Neural crest cell (in vitro differentiated cells): ENCODE measurements around the genes ALOXE3 and KRBA2.

- PRO-cap: no peak
Observed at GRCh38 chr17:7626173-7626847, 1.3 kb downstream of the SAT2 start.

GRCh38 chr17:7809189-7809723, 24.8 kb upstream of the KDM6B start:
- PRO-cap: no peak

- PRO-cap: no peak
Observed at GRCh38 chr17:7834841-7835281, 844 bp downstream of the KDM6B start.

GRCh38 chr17:7838078-7838599, 4.1 kb downstream of the KDM6B start:
- PRO-cap: bidirectional peak, plus-strand start at chr17:7838396, minus-strand start at chr17:7838228

DNA sequence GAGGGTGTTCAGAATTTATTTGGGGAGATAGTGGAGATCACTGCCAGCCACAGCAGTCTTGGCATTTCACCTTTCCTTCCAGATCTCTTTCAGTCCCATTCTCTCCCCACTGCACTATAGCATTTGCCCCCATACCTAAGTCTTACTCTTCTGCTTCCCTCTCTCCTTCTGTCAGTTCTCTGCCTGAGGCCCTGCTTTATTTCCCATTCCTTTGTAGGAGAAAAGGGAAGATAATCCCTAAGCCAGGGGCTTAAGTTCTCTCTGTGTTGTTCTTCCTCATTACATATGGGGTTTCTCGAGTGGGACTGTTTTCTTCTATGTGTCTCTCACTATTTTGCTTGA, 6.4 kb downstream of the KDM6B start:
- PRO-cap: no peak

GRCh38 chr17:7848774-7849832, 5.8 kb upstream of the TMEM88 start:
- PRO-cap: no peak

- PRO-cap: bidirectional peak, plus-strand start at chr17:8016469, minus-strand start at chr17:8016353
Observed at GRCh38 chr17:8015582-8016662, 13.5 kb downstream of the GUCY2D start.

GRCh38 chr17:8016663-8016998, 14.2 kb downstream of the GUCY2D start:
- PRO-cap: no peak

DNA sequence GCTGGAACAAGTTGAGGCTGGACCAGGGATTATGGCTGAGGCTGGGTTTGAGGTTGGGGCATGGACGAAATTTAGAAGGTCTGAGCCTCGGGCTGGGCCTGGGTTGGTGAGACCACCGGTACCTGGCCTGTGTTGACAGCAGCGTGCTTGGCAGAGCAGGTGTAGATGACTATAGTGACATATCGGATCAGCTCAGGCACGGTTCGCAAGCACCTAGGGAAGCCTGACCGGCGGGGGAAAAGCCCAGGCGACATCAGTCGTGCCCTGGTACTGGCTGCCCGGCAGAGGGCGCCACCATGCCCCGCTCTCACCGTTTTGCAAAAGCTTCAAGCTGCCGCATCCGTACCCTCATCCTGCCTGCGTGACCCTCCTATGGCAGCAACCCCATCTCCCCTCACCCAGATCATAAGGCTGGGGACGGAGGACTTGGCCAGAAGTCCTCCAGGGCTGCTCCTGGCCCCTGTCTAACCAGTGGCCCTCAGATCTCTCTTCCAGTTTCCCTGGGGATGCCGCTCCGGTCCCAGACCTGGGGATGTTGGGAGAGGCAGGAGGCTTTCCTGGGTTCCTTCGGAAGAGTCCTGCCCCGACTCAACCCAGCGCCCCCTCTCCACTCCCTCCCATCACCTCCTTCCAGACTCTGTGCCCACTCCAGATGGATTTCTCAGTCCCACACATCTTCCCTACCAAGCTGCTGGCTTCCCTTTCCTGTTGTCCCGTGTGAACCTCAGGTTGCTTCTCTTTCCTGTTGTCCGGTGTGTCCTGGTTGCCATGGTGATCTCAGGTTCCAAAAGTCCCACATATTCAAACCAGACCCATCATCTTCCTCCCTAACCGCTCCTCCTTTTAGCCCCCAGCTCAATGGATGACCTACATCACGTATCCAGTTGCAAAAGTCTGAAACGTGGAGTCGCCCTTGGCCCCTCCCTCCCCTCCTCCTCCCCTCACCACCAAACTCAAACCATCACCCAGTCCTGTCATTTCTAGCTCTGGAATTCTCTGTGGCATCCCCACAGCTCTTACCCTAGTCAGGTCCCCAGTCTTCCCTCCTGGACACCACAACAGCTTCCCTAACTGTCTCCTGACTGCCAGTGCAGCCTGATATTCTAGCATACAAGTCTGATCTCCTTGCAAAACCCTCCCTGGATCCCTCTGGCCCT, 13.6 kb downstream of the ALOX12B start:
- PRO-cap: no peak

DNA sequence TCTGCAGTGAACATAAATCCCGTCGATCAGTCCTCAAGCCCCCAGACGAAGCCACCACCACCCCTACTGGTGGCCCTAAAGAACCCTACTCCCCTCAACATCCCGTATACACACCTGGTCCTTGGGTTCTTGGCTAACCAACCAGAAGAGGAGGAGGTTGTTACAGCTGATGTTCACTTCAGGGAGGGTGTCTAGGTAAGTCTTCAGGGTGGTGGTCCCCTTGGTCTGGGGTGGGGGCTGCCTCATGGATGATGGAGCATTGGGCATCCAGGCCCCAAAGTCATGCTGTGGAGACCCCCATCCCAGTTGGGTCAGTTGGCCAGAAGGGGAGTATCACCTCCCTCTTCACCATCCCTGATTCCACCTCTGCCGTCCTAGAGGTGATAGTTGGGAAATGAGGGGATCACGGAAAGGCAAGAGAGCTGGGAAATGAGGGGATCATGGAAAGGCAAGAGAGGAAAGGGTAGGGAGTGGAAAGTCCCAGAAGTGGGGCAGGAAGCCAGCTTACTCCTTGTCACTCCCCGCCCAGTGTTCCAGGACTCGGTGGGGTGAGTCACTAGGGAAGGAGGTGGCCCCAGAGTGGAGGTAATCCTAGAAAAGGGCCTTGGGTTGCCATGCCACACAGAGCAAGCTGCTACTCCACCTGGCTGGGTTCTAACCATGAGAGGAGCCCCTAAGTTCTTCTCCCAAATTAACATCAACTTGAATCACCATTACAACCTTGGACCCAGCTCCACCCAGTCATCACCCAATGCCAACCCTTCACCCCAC, 14.9 kb downstream of the ALOXE3 start:
- PRO-cap: no peak

GRCh38 chr17:8109903-8110664, 8.2 kb downstream of the ALOXE3 start:
- PRO-cap: no peak

- PRO-cap: no peak
Observed at GRCh38 chr17:8117538-8118742, at the start of gene ALOXE3. Gene ALOXE3, minus strand, starts transcription at chr17:8118514.

DNA sequence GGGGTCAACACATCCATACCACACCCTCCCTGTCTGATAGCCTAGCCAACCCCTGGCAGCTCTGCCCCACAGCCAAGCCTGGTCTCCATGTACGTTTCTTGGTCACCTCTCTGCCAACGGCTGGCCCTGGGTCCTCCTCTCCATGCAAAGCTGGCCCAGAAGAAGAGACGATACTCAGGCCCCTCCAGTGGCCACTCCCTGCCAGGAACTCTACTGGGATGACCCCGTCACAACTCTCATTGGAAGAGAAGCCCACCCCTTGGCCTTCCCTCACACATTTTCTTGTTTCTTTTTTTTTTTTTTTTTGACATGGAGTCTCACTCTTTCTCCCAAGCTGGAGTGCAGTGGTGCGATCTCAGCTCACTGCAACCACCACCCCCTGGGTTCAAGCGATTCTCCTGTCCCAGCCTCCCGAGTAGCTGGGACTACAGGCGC, 7.2 kb downstream of the PER1 start:
- PRO-cap: no peak

GRCh38 chr17:8150533-8150814, 1.7 kb downstream of the PER1 start:
- PRO-cap: no peak

GRCh38 chr17:8154115-8154760, 2.0 kb upstream of the PER1 start:
- PRO-cap: bidirectional peak, plus-strand start at chr17:8154396, minus-strand start at chr17:8154253

DNA sequence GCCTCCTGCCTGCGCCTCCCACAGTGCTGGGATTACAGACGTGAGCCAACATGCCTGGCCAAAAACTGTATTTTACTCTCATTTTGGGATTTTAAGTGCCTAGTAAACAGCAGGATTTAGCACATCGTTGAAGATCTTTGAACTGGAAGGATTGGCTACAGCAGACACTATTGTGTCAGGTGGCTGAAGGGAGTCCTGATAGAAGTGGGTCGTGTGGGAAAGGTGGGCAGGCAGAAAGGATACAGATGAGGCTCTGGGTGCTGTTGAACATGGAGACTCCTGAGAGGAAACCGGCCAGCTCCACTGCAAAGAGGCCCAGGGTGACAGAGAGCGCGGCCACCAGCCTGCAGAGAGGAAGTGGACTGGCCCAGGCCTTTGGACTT, 675 bp downstream of the TMEM107 start:
- PRO-cap: bidirectional peak, plus-strand start at position 308 of the sequence, minus-strand start at position 241 of the sequence

GRCh38 chr17:8232190-8232914, 15.5 kb downstream of the CTC1 start:
- PRO-cap: no peak

DNA sequence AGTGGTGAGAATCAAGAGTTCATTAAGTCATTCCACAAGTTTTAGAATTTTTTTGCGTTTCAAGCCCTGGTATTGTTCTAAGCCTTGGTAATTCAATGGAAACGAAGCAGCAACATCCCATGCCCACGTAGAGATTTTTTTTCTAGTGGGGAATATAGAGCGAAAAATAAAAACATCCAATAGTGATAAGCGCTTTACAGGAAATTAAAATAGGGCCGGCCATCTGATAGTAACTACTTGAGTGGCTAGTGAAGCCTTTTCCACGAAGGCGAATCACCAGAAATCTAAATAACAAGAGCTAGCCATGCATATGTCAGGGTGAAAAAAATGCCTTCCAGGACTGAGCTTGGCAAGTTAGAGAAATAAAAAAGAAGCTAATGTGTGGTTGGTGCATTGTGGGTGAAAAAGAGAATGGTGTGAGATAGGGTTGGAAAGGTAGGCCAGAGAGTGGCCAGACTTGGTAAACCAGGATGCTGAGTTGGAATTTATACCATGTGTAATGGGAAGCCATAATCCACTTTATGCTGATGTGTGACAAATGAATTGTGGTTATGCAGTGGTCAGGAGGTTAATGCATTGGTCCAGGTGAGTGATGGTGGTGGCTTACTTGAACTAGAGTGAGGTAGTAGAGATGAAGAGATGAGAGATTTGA, 812 bp downstream of the PFAS start:
- PRO-cap: no peak

DNA sequence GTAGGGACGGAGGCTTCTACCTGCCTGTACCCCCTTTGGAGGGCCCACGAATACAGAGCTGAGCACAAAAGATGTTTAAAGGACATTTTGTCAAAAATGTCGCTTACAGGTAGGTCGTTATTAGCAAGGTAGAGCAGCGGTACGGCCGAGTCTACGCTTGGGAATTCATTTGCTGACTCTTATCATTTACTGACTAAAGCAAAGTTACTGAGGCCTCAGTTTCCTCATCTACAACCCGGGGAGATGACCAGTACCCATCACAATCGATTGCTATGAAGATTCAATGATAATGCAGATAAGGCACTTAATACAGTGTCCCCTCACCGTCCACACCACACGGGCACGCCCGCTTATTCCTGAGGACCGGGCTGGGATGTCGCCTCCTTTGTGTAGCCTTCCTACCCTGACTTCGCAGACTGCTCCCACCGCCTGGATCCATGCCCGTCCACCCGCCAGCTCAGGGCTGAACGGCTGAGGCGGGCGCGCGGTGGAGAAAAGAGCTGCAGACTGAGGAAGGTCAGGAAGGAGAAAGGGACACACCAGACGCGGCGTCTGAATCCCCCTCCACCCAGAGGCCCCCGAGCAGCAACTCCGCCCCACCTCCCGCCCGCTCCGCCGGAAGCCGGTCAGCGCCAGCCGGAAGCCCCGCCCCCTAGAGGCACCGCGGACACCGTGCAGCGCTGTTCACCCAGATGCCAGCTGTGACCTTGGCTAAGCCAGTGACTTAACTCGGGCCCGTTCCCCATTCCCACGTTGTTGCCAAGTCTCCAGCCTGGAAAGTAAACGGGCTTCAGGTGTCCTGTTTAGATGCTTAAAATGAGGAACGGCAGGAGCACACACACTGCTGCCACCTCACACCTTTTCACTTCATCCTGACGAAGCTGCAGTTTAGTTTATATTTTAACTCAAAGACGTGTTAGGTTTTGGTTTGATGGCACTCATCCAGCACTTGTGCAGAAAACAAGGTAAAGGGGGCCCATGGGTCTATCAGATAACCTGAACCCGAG, at the start of gene KRBA2:
Gene KRBA2 (minus strand): TSS at position 593 of the 1,007 bp plus-strand sequence.
- PRO-cap: bidirectional peak, plus-strand start at position 691 of the sequence, minus-strand start at position 509 of the sequence

- PRO-cap: no peak
Observed at GRCh38 chr17:8513721-8514163, 78.1 kb downstream of the NDEL1 start.